T47D (cell line): ENCODE measurements around a stretch of chr1.

DNA sequence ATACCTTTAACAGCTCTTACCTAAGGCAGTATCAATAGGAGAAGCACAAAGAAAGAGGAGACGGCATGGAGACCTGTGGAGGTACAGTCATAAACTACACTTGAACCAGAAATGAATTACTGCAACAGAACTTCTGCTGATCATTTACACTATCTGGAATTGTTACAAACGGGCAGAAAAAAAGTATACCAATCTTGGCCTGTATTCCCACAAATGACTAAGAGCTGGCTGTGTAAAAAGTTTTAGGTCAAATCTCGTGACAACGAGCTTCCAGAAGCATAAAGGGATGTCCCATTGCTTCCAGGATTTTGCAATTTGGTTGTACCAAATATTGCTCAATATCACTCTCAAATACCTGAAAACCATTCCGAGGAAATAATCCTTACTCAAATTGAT lies 175.7 kb downstream of the TBX15 start:
- RRBS = no CpG with 5 or more reads among the region's 5 CpGs

- RRBS = no CpG with 5 or more reads among the region's 3 CpGs
Measured at GRCh38 chr1:118815892-118816410, 172.2 kb downstream of the TBX15 start.

DNA sequence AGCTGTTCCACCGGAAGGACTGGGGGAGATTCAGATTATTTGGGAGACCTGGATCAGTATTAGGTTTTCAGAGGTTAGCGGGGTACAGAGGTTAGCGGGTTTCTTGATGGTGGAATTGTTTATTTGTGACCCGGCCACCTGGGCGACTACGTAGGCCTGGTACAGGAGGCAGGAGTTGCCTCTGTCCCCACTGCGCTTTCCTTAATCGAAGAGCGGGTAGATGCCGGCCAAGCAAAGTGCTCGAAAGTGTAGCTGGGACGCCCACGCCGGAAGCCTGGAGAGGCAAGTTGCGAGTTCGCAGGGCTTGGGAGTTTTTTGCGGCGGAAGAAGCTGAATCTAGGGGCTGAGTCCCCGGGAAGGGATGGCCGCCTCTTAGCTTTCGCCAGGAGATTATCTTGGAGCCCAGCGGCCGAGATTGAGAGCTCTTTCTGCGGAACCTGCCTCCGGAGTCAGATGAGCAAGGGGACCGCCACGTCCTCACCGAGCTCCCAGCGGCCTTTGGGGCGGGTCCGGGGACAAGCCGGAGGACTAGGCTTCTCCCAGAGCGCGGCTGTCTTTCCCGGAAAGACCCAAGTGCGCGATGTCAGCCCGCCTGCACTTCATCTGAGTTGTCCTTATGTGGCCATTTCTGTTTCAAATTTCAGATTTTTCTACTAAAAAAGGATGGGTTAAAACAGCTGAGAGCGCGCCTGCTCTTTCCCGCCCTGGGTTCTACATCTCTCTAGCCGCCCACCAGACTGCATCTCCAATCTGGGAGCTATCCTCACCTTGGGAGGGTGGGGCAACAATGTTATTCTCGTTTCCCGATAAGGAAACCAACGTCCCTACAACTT lies 12.3 kb upstream of the TBX15 start:
- RRBS = 39% methylated on average over 28 of the region's 45 CpGs

GRCh38 chr1:119231330-119231656 lies 90.8 kb upstream of the WARS2 start:
- RRBS = no CpG with 5 or more reads among the region's 3 CpGs

- RRBS = no CpG with 5 or more reads among the region's 8 CpGs
Measured at GRCh38 chr1:119372385-119373202, 4.0 kb downstream of the HAO2 start.

GRCh38 chr1:119626893-119627223 lies 21.2 kb downstream of the ZNF697 start:
- RRBS = no CpG with 5 or more reads among the region's 3 CpGs

- RRBS = no CpG with 5 or more reads among the region's 2 CpGs
Measured at GRCh38 chr1:119653644-119654099, 5.6 kb upstream of the ZNF697 start.

DNA sequence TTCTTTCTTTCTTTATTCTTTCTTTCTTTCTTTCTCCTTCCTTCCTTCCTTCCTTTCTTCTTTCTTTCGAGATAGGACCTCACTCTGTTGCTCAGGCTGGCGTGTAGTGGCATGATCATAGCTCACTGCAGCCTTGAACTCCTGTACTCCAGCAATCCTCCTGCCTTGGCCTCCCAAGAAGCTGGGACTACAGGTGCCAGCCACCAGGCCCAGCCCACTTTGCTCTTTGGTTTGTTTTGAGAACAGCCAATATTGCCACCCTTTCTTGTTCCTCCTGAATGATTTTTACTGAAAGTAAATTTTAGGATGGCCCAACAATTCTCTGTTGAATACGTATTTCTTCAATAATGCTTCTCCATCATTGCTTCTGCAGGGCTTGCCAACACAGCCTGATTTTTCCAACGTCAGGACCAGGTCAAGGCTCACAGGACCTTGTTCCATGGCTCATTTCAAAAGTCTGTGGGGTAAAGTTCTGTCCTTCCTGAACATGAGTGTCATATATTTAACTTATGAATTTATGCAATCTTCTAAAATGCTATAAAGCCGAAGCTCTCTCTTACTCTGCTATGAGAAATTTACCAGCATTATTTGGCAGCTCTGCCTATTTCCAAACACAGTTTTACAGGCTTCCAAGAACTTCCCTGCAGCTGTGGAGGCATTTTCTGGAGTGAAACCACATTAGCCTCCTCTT lies 15.3 kb upstream of the HMGCS2 start:
- RRBS = no CpG with 5 or more reads among the region's 5 CpGs

DNA sequence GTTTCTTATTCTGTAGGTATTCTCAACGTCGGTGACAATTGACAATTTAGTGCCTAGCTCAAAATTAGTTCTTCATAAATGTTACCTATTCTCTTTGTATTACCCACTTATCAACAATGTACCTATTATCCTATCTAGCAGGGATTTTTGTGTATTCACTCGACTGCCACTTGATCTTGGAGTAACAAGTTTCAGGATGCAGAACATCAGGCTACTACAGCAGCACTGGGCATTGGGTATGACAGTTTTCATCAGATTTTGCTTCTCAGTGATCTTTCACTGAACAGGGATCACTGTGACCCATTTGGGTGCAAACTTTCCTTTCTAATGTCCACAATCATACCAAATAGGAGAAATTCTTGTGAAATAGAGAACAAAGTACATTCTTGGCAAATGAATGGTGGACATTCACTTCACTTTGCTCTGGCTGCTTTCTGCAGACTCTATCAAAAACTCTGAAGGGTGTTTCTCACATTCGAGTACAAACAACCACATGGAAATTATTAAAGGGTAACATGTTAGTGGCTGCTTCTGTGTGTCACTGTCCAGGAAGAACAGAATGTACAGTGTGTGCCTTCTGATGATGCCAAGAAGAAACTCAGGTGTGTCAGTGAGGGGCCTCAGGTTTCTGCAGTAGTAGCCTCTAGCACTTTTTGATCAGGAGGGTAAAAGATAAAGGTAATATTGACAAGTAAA lies 61.8 kb upstream of the ADAM30 start:
- RRBS = no CpG with 5 or more reads among the region's 4 CpGs

- RRBS = no CpG with 5 or more reads among the region's 23 CpGs
Measured at GRCh38 chr1:120068788-120069064, 736 bp downstream of the NOTCH2 start.

DNA sequence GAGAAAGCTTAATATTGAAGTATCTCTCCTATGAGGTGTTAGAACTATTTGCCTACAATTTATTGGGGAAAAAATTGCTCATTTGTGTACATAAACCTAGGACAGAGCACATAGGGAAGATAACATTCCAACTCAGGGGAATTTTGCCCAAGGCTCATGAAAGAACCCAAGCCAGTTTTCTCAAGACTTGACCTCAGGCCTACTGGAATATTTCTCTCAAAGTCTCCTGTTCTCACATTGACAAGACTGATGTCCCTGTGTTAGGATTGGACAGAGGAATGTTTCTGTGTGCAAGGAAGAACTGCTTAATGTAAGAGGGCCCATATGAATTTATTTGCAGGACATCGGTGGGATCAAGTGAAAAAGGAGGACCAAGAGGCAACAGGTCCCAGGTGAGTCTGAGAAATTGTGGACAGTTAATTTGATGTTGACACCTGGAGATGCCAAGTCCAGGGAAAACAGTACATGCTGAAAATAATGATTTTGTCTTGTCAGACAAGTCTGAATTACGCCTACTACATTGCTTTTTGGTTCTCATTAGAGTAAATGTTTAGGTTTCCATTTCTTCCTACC lies 45.5 kb downstream of the NBPF8 start:
- RRBS = no CpG with 5 or more reads among the region's 2 CpGs

DNA sequence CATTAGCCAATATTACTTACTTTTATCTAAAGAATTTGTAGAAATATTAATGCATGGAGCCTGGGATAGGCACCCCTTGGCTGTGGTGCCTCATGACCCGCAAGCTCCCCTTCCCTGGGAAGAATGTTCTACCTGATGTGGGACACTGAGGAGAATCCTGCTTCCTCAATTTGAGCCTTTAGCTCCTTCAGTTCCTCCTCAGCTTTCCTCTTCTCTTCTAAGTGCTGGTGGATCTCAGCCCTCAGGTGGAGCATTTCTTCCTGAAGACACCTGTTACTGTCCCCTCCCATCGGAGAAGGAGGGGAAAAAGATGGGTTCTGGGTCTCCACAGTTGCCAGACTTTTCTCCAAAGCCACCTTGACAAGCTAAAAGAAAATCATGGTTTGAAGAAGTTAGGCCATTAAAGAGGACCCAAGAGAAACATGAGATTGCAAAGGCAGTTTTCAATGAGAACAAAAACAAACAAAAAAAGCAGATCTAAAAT lies 109.0 kb downstream of the NBPF8 start:
- RRBS = no CpG with 5 or more reads among the region's 2 CpGs

- RRBS = no CpG with 5 or more reads among the region's 5 CpGs
Measured at GRCh38 chr1:120531647-120532110, 116.8 kb downstream of the NBPF8 start.

DNA sequence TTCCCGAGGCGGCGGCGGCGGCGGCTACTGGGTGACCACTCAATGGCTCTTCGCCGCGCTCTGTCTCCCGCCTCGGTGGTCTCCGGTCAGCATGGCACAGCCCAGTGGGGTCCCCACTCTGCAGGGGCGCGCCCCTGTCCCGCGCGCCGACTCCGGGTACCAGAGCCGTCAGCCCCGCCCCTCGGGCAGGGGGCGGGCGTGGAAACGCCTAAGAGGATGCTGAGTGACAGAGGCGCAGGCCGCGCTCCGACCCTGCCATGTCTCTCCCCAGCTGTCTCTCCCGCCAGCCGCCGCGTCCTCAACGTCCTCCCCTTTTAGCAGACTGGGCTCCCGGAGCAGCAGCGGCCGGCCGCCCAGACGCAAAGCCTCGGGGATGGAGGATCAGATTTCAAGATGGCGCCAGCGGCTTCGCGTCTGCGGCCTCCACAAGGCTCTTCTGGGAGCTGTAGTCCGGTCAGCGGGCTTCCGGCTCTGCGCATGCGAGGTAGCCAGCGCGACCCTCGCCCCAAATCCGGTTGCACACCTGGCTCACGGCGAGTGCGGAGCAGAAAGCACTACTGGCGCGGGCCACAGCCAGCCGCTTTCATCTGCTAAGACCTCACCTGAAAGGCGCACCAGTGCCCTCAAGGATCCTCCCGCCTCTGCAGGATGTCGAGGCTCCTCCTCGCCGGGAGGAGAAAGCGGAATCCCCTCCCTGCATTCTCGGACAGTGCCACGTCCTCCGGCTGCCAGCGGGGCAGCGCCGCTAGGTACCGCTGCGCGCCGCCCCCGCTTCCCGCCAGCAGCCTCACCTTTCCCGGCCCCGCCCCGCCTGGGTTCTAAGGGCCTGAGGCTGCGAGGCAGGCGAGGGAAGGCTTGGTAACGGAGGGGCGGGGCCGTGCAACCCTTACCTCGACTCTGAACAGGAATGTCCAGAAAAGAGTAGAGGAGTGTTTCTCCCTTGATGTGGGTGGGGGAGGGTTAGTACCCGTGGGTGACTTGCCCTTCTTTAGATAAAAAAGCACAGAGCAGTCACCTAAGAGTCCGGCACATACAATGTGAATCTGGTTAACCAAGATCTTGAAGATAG lies 143.7 kb downstream of the NBPF8 start:
- RRBS = no CpG with 5 or more reads among the region's 89 CpGs

GRCh38 chr1:120851061-120851640 lies 38.4 kb upstream of the PPIAL4A start:
- RRBS = no CpG with 5 or more reads among the region's 27 CpGs

- RRBS = no CpG with 5 or more reads among the region's 49 CpGs
Measured at GRCh38 chr1:120941884-120943034, 52.7 kb downstream of the PPIAL4A start.

- RRBS = no CpG with 5 or more reads among the region's 20 CpGs
Measured at GRCh38 chr1:121117737-121118237, 66.4 kb downstream of the FAM72B start.

DNA sequence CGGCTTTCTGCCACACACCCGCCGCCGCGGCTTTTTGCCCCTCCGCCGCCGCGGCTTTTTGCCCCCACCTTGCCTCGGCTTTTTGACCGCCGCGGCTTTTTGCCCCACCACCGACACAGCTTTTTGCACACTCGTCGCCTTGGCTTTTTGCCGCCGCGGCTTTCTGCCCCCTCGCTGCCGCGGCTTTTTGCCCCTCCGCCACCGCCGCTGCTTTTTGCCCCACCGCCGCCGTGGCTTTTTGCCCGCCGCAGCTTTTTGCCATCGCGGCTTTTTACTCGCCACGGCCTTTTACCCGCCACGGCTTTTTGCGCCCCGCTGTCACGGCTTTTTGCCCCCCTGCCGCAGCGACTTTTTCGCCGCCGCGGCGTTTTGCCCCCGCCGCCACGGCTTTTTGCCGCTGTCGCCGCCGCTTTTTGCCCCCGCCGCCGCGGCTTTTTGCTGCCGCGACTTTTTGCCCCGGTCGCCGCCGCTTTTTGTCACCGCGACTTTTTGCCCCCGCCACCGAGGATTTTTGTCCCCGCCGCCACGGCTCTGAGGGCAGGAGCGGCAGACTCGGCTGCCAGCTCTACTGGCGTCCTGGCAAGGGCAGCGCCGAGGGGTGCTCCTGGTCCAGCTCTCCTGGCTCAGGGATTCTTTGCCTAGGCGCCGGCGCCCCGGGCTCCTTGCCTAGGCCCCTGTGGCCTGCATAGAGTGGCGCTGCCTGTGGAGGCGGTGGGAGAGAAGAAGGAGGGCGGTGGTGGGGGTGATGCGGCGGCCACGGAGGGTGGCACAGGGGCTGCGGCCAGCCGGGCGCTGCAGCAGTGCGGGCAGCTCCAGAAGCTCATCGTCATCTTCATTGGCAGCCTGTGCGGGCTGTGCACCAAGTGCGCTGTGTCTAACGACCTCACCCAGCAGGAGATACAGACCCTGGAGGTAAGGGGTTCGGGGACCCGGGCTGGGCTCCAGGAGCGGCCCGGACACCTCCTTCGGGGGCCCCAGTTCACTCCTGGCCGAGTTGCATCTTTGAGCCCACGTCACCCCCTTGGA lies 211.9 kb downstream of the SRGAP2C start:
- RRBS = no CpG with 5 or more reads among the region's 100 CpGs

DNA sequence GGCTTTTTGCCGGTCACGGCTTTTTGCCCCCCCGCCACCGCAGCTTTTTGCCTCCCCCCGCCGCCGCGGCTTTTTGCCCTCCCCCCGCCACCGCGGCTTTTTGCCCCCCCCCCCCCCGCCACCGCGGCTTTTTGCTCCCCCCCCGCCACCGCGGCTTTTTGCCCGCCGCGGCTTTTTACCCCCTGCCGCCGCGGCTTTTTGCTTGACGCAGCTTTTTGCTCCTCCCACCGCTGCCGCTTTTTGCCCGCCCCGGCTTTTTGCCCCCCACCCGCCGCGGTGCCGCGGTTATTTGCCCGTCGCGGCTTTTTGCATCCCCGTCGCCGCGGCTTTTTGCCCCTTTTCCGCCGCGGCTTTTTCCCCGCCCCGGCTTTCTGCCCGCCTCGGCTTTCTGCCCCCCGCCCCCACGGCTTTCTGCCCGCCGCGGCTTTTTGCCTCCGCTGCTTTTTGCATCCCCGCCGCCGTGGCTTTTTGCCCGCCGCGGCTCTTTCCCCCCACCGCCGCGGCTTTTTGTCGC lies 105.3 kb upstream of the FAM72C start:
- RRBS = no CpG with 5 or more reads among the region's 63 CpGs